SJCRH30 (cell line): ENCODE results near the genes SLC16A2 and MAGEE1.

DNA sequence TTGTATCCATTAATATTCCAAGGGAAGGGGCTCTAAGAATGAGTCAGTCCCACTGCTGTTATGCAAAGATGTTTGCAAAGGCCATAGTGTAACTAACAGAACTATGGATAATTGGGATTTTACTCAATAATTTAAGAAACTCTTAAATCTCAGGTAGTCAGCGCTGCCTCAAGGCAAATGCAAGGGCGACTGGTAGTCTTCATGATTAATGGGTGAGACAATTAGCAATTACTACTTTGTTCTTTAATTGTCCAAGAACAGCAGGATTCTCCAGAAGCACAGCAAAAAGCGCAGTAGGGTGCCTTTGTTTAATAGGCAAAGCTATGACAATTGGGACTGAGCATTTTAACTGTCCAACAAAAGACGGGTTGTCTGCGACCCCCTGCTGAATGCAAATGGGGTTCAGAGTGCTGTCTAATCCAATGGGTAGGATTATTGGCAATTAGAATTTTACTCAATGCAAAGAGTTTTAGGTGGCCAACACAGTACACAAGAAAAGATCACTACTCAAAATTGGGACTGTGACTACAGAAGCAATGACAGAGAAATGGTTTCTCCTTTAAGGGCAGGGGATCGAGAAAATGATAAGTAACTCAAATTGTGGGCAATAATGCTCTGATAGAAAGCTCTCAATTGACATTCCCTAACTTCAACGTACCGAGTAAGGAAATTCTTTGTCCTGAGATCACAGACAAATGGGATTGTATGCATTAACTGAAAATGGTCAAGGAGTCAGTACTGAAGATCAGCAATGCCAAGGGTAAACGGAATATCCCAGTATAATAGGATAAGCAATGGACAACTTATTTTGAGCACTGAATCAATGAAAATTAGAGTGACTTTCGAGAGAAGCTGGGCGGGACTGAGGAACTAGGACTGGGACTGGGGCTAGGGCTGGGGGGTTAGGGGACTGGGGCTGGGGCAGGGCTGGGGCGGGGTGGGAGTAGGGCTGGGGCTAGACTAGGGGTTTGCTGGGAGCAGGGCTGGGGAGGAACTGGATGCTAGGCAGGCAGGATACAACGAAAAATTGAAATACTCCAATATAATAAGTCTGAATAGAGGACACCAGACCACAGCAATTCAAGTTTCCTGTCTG lies 286.3 kb downstream of the CHIC1 start:
- RAMPAGE, long total RNA: no peak

- RAMPAGE, long total RNA: no peak
Observed at GRCh38 chrX:74237991-74238576, 65.9 kb upstream of the ZCCHC13 start.

DNA sequence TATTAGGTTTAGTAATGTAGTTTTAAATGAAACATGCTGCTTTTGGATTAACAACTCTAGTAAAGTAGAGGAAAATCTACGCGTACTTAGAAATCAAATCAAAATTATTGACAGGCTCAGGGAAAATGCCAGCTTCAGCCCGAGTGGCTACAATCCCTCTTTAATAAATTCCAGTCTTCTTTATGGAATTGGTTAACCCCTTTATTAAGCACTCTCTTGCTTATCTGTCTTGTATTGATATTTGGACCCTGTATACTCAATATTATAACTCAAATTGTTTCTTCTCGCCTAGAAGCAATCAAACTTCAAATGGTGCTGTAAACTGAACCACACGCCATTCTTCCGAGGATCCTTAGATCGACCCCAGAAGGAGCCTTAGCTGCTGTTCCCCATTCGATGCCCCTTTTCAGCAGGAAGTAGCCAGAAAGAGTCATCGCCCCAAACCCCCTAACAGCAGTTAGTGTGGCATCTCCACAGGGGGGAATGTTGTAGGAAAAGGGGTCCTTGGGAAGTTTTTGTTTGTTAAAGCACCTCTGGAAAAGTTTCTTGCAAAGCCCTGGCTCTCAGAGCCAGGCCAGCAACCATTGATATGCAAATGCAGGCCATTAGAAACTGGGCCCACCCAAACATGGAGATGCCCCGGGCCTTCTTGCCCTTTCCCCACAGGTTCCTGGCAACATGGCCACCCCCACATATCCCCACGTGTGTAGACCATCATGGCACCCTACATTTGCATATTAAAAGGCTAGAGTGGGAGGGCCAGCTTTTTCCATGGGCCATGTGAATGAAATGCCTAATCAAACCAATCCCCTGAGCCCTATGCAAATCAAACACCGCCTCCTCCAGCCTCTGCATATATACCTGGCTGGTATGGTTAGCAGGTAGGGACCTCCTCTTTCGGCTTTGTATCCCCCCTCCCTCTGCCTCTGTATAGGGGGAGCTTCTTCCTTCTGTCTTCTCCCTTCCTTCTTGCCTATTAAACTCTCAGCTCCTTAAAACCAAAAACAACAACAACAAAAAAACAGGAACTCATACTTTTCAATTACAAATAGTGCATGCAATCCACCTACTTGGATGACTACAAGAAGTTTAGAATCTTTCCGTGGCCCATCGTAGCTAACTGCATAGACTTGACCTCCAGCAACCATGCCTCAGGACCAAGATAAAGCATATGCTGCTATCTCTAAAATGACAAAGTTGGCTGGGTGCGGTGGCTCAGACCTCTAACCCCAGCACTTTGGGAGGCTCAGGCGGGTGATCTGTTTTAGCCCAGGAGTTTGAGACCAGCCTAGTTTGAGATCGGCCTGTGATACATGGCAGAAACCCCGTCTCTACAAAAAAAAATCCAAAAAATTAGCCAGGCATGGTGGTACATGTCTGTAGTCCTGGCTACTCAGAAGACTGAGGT lies 44.0 kb upstream of the ZCCHC13 start:
- RAMPAGE, long total RNA: no peak

DNA sequence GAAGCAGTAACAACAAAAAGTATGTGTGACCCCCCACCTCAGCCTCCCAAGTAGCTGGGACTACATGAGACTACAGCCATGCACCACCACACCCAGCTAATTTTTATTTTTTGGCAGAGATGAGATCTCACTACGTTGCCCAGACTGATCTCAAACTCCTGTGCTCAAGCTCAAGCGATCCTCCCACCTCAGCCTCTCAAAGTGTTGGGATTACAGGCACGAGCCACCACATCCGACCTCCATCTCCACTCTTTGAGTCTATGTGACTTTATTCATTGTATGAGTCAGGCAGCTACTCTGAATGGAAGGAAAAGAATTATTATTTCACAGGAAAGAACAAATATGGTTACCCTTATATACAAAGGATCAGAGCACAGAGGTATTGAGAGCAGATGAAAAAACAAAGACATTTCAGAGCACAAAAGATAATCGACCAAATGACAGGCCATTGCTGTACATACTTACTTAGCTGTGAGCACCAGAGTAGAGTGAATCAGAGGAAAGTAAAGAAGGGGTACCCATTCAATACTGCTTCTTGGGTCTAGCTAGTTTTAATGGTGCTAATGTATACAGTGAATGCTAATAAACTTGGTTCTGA lies 28.6 kb upstream of the ZCCHC13 start:
- RAMPAGE, long total RNA: no peak

DNA sequence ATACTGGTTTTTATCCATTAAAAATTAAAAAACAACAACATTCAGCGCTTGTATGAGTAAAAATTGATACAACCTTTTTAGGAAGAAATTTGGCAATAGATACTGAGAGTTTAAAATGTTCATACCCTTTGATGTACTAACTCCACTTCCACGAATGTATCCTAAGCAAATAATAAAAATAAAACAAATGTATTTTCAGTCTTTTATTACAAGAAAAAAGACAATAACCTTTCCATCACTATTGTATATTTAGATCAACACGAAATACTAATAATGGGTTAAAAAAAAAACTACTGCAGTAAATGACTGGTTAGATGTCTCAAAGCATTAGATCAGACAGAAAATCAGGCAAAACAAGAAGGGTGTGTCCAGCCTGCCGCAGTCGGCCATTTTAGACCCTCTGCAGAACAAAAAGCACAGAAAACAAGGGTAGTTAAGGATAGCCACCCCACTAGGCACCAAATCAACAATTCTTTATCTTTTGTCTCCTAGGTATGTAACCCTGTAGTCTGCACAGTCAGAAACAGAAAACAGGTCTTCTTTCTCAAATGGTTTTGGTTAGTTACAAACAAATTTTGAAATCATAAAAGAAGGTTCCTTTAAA lies 13.6 kb upstream of the ZCCHC13 start:
- RAMPAGE, long total RNA: no peak

DNA sequence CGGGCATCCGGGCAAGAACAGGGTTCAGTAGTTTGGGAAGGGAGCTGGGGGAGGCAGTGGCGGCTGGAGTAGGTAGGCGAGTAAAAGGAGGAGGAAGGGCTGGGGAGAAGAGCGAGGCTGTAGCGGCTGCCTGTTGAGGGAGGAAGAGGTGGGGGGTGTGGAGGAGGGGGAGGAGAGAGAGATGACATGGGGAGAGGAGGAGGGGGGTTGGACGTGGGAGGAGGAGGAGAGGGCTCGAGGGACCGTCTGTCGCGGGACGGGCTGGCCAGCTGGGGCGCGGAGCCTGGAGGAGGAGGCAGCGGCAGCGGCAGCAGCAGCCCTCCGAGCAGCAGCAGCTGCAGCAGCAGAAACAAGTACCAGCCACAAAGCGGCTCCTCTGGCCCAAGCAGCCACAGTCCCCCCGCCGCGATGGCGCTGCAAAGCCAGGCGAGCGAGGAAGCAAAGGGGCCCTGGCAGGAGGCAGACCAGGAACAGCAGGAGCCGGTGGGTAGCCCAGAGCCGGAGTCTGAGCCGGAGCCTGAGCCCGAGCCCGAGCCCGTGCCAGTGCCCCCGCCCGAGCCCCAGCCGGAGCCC lies at the start of gene SLC16A2:
TSS of gene SLC16A2 (plus strand) at position 264 of the 573 bp plus-strand sequence.
- RAMPAGE, long total RNA: no peak

DNA sequence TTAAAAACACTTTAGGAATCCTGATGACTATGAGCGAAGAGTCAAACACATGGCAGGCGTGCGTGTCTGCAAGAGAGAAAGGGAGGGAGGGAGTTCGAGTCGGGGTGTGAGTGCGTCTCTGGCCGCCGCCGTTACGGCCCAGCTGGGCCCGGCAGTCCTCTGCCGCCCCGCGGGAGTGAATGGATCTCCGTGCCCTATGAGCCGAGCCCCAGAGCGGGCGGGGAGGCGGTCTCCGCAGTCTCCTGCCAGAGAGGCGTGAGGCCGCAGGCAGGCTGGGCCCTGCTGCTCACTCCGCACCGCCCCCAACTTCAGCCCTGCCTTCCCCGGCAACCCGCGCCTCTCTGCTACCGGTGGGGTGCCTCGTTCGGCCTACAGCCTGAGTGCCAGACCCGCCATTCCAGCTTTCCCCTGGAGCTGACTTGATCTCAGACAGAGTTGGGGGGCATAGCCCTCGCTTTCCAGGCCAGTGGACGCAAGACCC lies 1.3 kb downstream of the SLC16A2 start:
- RAMPAGE, long total RNA: no peak

GRCh38 chrX:74537078-74537564 lies 77.3 kb downstream of the RLIM start:
- RAMPAGE, long total RNA: no peak

GRCh38 chrX:75884760-75885047 lies 99.7 kb upstream of the MAGEE2 start:
- RAMPAGE, long total RNA: no peak

- RAMPAGE, long total RNA: no peak
Observed at GRCh38 chrX:76029271-76029921, 143.5 kb upstream of the PBDC1 start.

- RAMPAGE, long total RNA: no peak
Observed at GRCh38 chrX:76427256-76428127, at the start of gene MAGEE1. TSS of gene MAGEE1 (plus strand) at chrX:76427710.

GRCh38 chrX:76840836-76841449 lies 413.4 kb downstream of the MAGEE1 start:
- RAMPAGE, long total RNA: no peak

- RAMPAGE, long total RNA: no peak
Observed at GRCh38 chrX:77633229-77634021, 152.6 kb downstream of the ATRX start.

GRCh38 chrX:77683265-77684073 lies 102.5 kb downstream of the ATRX start:
- RAMPAGE, long total RNA: no peak

DNA sequence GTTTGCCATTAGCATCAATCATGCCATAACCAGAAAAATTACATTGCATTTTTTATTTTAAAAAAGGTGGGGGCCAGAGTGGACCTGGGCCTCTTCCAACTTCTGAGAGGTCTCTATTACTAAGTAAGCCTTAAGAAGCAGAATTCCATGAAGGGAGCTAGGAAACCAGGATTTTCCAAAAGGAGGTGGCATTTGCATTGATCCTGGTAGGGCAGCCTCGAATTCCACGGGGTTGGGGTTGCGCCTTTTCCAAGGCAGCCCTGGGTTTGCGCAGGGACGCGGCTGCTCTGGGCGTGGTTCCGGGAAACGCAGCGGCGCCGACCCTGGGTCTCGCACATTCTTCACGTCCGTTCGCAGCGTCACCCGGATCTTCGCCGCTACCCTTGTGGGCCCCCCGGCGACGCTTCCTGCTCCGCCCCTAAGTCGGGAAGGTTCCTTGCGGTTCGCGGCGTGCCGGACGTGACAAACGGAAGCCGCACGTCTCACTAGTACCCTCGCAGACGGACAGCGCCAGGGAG lies 400 bp upstream of the PGK1 start:
- RAMPAGE, long total RNA: no peak

DNA sequence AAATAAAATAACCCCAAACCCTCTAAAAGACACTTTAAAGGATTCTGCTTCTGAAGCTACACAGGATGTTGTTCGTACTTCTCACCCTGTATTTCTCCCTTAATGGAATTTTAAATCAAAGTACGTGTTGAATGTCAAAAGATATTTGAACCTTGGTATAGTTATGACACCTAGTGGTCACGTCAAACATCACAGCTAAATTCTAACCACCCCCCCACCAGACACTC lies 62.7 kb upstream of the GPR174 start:
- RAMPAGE, long total RNA: no peak

DNA sequence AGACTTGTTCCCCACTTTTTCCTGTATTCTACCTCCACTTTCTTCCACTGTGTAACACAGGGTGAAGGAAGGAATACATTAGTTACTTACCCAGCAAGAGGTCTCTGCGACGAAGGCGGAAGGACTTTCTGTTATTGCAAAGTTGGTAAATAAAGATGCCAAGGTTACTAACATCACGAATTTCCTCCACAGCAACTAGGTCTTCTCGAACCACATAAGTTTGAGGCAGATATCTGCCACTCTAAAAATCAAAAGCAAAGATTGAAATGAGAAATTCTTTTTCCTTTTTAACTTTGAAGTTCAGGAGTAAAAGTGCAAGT lies 5.9 kb downstream of the ITM2A start:
- RAMPAGE, long total RNA: no peak

- RAMPAGE, long total RNA: no peak
Observed at GRCh38 chrX:81238420-81238650, 36.4 kb downstream of the SH3BGRL start.

DNA sequence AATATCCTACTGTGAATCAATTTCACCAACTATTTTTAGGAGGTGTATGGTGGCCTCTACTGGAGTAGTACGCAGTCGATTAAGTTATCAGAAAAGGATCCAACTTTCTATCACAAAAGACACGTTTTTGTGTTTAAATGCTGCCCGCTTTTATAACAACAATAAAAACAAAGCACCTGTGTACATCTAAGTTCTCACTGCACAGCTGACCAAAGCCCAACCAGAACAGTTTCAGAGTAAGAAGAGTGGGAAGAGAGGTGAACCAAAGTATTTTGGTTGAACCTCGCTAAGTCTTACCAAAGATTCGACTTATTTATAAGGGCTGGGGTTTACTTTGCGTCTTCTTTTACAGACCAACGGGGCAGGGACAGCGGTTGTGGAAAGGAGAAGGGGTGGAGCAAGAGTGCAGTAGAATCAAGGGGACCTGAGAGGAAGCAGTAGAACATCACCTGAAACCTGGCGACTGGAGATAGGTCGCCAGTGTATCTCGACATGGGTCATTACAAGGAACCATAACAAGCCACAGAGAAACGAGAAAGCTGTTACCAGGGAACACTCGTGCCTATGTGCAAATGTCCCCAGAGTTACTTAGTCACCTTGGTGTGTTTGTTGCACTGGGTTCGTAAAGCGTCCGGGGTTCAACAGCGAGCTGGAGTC lies 1.1 kb downstream of the RPS6KA6 start:
- RAMPAGE, long total RNA: no peak

DNA sequence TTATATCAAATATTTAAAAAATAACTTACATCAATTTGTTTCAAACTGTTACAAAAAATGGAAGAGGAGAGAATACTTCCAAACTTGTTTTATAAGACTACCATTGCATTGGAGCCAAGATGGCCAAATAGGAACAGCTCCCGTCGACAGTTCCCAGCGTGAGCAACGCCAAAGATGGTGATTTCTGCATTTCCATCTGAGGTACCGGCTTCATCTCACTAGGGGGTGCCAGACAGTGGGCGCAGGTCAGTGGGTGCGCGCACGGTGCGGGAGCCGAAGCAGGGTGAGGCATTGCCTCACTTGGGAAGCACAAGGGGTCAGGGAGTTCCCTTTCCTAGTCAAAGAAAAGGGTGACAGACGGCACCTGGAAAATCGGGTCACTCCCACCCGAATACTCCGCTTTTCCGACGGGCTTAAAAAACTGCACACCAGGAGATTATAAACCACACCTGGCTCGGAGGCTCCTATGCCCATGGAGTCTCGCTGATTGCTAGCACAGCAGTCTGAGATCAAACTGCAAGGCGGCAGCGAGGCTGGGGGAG lies 149.7 kb upstream of the POF1B start:
- RAMPAGE, long total RNA: no peak